Daoy (cell line): ENCODE results near the genes RAB1B, DPP3, RBM4B and C11orf80.

DNA sequence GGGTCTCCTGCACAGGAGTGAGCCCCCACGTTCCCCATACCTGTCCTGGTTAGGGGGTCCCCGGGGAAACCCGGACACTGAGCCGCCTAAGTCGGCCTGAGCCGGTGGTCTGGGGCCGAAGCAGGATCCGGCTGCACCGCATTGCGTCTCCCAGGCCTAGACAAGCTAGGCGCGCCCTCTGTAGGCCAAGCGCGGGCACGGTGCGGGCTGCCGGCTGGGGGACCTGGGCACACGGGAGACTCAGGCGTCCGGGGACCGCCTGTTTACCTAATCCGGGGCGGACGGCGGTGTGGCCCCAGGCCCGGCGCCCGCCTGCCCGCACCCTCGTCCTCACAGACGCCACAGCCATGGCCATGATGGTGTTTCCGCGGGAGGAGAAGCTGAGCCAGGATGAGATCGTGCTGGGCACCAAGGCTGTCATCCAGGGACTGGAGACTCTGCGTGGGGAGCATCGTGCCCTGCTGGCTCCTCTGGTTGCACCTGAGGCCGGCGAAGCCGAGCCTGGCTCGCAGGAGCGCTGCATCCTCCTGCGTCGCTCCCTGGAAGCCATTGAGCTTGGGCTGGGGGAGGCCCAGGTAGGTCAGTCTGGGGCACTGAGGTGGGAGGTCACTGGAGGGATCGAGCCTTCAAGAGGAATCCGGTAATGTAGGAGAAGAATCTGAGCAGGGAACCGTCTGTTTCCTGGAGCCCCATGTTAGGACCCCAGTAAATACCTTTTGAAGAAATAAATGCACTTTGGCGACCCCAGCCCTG lies 921 bp downstream of the KLC2 start:
- RAMPAGE, long total RNA = no peak

DNA sequence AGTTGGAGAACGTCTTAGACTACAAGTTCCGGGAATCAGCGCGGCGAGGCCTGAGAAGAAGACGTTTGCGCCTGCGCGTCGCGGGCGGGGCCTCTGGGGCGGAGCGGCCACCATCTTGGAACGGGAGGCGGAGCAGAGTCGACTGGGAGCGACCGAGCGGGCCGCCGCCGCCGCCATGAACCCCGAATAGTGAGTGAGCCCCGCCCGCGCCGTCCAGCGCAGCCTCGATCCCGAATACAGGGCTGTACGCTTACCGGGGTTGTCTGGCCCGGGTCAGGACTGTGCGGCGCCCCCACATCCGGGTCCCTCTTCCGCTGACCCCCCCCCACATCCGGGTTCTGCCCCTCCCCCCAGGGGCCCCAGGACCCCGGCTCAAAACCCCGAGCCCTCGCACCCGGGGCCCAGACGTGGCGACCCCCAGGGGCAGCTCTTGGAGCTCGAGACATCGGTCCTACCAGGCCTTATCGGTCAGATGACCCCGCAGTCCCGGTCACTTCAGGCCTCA lies at the start of gene RAB1B:
Gene RAB1B (plus strand): TSS at position 135 of the 505 bp plus-strand sequence.
- RAMPAGE, long total RNA = start-site peak on the plus strand centred at position 112 of the sequence, 68 bp wide, 225 and 98 reads in 2 replicates

DNA sequence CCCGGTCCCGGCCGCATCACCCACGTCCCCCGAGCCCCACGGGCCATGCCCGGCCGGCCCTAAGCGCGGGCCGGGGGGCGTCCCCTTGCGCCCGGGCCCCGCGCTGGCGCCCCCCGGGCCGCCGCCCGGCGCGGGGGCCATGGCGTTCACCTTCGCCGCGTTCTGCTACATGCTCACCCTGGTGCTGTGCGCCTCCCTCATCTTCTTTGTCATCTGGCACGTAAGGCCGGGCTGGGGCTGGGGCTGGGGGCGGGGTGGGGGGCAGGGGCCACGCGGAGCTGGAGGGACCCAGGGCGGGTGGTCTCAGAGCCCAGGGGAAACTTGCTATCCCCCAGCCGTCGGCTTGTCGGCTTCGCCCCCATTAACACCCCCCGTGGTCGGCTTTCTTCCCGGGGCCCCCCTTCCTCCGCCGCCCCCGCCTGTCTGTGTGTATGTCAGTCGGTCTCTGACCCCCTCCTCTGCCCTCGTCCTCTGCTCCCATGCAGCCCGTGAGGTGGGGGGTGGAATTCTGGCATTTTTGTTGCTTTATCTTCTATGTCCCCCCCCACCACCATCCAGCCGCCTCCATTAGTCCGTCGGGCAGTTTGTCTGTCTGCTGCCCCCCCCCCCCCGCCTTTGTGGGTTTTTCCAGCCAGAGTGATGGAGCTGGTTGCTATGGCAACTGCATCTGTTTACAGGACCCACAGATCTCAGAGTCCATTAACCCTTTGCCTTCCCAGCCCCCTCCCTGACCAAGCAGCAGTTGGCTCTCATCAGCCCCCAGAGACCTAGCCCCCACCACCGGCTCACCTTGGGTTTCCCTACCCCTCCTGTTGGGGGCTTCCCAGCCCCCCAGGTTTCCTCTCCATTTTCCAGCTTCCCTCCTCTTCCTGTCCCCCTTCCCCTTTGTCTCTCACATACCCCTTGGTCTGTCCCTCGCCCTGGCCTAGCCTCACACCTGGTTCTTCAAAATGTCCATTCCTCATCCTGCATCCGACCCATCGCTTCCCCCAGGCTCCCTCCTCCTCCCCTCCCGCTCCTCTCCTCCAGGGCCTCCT lies 661 bp downstream of the CNIH2 start:
- RAMPAGE, long total RNA = no peak

- RAMPAGE, long total RNA = no peak
Measured at GRCh38 chr11:66280347-66281102, 2.5 kb downstream of the CNIH2 start.

- RAMPAGE, long total RNA = no peak
Measured at GRCh38 chr11:66370858-66371068, 797 bp downstream of the SLC29A2 start.

- RAMPAGE, long total RNA = no peak
Measured at GRCh38 chr11:66454065-66454786, 12.5 kb upstream of the PELI3 start.

DNA sequence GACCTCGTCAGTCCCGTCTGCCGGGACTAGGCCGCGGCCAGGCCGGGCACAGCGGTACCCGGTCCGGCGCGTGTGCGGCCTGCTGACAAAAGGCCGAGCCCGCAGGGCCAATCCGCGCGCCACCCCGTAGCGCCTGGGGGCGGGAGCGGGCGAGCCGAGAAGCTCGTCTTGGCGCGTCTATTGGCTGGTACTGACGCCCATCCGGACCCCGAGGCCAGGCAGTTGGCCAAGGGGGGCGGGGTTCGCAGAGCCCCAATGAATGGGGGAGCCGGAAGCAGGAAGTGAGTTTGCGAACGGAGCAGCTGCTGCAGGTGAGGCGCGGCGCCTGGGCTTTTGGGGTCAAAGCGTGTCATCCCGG lies at the start of gene DPP3:
Gene DPP3 (plus strand): TSS at position 280 of the 358 bp plus-strand sequence.
- RAMPAGE, long total RNA = no peak

GRCh38 chr11:66677462-66678296 lies at the start of gene RBM4B:
Gene RBM4B, minus strand, starts transcription at chr11:66677887.
- RAMPAGE, long total RNA = start-site peak on the minus strand at chr11:66677820-66677887, 47 and 32 reads in 2 replicates

DNA sequence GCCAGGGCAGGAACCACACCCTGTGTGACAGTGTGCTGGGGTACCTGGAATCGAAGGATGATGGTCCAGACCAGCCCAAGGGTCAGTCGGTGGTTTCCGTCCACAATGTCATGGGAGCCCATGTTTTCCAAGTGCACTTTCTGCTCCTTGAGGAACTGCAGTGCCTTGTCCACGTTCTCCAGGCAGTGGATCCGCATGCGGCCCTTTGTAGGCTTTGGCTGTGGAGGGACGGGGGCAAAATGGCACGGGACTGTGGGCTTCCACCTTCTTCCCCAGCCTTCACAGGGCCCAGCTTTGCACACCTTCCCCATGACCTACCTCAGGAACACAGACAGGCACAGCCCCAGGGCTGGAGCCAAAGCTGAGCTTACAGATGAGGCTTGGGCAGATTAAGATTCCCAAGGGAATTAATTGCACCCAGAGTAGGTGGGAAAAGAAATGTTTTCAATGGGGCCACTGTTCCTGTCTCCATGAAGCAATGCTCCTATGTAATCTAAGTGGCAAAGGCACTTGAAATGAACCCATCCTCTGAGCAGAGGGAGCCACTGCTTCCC lies 13.8 kb downstream of the SPTBN2 start:
- RAMPAGE, long total RNA = no peak

DNA sequence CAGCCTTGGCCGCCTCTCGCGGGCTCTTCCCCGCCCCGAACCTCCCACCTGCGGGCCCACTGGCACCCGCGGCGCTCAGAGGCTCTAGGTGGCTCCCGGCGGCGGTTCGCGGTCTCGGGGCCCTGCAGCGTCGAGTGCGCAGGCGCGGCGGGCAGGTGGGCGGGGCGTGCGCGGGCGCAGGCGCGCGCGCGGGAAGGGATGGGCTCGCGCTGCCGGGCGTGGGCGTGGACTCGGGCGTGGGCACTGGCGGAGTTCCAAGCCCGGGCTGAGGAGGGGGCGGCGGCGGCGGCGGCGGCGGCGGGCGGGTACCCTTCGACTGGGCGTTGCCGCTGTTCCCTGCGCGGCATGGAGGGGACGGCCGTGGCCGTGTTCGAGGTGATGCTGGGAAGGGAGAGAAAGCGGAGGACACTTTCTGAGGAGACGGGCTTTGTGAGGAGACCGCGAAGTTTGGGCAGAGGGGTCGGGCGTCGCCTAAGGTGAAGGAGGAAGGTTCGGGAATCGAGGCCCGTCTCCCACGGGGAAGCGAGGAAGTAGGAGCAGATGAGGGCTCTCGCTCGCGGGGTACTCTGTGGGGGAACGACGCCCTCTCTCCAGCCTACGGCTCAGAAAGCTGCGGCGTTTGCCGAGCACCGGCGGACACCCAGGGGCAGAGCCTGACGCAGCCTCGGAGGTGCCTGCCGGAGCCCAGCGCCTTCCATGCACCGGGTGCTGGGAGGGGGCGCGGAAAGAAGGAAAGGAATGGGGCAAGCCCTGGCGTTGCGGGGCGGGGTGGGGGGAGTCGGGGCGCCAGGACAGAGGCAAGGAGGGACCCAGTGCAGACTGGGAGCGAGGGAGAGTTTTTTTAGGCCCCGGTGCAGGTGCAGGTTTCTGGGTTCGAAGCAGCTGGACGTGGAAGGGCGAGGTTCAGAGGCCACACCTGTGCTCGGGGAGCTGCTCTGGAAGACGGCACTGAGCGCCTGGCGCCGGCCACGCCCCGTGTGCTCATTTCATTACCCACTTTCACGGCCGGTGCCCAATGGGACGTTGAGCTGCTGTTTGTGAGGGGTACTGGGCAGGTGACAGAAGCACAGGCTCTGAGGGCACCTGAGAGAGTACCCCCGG lies at the start of gene C11orf80:
Gene C11orf80 (plus strand): TSS at position 225 of the 1,101 bp plus-strand sequence.
- RAMPAGE, long total RNA = no peak

DNA sequence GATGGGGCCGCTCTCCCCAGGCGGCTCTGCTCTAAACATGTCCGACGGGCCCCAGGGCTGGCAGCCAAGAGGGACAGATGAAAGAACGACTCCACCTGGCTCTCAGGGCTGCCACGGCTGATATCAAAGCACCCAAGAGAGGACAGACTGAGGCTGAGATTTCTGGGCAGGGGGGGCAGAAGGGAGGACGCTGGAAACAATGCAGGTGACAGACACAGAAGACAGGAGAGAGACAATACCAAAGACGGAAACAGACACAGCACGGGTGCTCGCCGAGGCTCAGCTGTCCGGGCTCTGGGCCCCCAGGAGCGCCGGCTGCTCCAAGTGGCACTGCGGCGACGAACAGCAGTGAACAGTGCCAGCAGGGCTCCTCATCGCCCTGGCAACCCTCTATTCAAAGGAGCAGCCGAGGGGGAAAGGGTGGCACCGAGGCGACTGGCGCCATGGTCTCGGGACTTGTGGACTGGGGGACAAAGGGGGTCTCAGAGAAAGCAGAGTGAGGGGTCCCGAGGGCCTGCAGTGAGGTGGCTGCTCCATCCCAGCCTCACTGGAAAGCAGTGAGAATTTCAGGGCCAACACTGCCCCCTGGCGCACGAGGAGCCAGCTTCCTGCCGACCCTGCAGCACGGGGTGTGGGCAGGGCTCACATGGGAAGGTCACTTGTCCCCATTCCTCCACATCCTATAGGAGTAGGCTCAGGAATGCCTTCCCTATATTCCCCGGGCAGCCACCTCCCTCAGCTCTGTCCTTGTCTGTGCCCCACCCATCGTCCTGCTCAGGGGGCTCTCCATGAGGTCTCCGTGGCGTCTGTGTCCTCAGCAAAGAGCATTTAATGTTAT lies 26.1 kb downstream of the LRFN4 start:
- RAMPAGE, long total RNA = no peak

DNA sequence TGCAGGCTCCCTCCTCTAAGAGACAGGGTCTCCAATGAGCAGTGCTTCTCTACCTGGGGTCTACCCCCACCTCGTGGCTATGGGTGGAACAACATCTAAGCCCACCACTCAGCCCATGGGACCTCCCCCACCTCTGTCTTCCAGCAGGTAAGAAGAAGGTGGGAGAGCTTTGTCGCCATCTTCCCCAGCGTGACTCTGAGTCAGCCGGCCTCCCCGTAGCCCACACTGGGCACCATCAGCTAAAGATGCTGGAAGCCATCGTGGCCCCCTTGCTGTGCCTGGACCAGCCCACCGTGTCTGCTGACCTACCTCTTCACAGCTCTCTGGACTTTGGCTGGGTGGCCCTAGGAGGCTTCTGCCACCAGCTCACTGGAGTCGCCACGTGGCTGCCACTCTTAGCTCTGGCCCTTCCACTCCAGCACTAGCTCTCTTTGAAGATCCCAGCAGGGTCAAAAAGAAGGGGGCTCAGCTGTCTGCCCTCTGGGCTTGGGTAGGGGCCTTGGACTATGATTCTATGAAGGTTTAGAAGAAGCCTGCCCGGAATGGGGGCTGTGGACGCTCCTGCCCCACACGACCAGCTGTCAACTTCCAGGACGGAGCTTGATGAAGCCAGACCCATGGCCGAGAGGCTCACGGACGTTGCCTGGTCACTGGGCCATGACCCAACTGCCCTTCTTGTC lies 1.1 kb downstream of the C11orf86 start:
- RAMPAGE, long total RNA = no peak

GRCh38 chr11:67006366-67006885 lies 16.5 kb upstream of the SYT12 start:
- RAMPAGE, long total RNA = no peak

DNA sequence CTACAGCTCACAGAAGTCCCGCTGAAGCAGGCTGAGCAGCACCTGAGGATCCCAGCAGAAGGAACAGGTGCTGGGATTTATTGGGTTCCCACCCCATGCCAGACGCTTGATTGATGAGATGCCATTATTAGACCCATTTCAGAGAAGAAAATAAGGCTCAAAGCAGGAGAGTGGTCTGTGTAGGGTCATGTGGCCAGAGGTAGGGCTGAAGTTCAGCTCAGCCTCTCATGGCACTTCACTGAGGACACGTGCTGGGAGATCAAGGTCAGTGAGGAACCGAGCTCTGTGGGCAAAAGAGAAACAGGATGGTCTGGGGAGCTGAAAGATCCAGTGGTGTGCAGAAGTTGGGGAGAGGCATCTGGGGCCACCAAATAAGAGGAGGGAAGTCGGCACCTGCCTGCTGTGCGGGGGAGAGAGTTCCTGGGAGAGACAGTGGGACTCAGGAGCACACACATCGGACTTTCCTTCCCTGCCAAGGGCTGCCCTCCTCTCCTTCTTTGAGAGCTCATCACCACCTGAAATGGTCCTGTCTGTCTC lies 19.6 kb downstream of the RHOD start:
- RAMPAGE, long total RNA = no peak

- RAMPAGE, long total RNA = no peak
Measured at GRCh38 chr11:67077241-67077747, 20.6 kb downstream of the RHOD start.

- RAMPAGE, long total RNA = no peak
Measured at GRCh38 chr11:67120798-67121704, 2.0 kb downstream of the KDM2A start.

DNA sequence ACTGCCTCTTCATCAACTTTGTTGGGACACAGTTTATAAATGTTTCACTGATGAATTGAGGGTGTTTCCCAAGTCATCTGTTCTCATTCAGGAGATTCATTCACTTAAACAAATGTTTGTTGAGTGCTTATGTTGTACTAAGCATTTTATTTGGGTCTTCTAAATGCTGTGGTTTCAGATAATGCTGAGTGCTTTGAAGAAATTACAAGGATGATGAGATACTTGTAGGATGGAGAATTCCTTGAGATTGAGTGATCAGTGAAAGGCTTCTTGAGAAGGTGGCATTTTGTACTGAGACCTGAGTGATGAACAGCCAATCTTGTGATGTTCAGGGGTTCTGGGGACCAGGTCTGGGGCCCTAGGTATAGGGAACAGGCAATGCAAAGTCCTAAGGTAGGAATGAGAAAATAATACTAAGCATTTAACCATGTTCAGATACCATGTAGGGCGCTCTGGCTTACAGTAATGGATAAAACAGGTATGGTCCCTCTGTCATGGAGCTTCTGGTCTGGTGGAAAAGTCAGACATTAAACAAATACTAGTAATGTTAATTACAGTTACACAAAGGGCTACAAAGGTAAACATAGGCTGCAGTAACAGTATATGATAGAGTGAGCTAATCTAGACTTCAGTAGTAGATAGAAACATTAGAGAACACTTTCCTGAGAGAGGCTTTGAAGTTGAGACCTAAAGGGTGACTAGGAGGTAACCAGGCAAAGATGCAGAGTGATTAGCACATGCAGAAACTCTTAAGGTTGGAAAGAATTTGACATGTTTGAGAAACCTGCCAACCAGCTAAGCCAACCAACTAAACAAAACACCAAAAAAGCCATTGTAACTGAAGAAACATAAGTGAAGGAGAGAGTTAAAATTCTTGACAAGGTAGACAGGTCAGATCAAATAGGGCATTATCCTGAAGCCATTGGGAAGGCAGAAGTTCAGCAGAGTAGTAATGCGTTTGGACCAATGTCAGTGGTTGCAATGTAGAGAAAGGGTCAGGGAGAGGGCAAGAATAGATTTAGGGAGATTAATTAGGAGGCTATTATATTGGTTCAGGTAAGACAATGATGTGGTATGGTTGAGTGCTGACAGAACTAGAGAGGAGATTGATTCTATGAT lies 17.6 kb downstream of the KDM2A start:
- RAMPAGE, long total RNA = no peak

- RAMPAGE, long total RNA = no peak
Measured at GRCh38 chr11:67179747-67180375, 60.8 kb downstream of the KDM2A start.

DNA sequence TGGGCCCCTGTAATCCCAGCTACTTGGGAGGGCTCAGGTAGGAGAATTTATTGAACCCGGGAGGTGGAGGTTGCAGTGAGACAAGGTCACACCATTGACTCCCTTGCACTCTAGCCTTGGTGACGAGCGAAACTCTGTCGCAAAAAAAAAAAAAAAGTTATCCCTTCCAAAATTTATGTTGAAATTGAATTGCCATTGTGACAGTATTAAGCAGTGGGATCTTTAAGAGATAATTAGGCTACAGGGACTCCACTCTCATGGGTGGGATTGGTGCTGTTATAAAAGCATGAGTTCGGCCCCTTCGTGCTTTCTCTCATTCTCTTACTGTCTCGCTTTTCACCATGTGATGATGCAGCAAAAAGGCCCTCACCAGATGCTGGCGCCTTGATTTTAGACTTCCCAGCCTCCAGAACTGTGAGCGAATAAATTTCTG lies 66.5 kb downstream of the KDM2A start:
- RAMPAGE, long total RNA = no peak

GRCh38 chr11:67228190-67228829 lies 38.0 kb upstream of the GRK2 start:
- RAMPAGE, long total RNA = no peak